Vermiform appendix (tissue), 1 donor: Measurements from ENCODE around the genes TAF8, MRPL2 and SRF.

GRCh38 chr6:41771113-41772003 lies 8.3 kb downstream of the FRS3 start:
- PRO-cap, result no peak

GRCh38 chr6:41784408-41785422 lies 2.8 kb upstream of the TOMM6 start:
- PRO-cap, result no peak

GRCh38 chr6:42030500-42031289 lies 19.6 kb upstream of the TAF8 start:
- PRO-cap, result no peak

- PRO-cap, result bidirectional peak, plus-strand start at chr6:42050562, minus-strand start at chr6:42050451; bidirectional peak, plus-strand start at chr6:42050928, minus-strand start at chr6:42050739
Observed at GRCh38 chr6:42049763-42051234, at the start of gene TAF8. TAF8 (plus strand) TSS chr6:42050524.

- PRO-cap, result no peak
Observed at GRCh38 chr6:42100556-42100798, 41.9 kb downstream of the C6orf132 start.

DNA sequence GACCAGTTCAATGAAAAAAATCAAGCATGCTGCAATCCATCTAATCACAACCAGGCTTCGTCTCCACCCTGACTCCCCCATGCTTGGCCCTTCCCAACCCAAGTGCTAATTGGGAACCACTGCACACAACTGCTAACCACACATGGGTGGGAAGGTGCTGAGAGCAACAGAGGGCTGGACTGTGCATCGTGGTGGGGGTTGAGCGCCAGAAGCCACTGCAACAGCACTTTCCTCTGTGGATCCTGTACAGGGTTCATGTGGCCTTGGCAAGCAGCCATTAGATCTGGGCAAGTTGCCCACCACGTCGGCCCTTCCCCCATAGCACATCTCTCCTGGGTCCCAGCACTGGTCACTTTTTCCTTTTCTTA lies 34.2 kb upstream of the MRPS10 start:
- PRO-cap, result no peak

GRCh38 chr6:42269564-42270084 lies 52.0 kb upstream of the MRPS10 start:
- PRO-cap, result no peak

GRCh38 chr6:42276009-42276602 lies 58.4 kb upstream of the MRPS10 start:
- PRO-cap, result no peak

GRCh38 chr6:42291872-42292587 lies 74.4 kb upstream of the MRPS10 start:
- PRO-cap, result bidirectional peak, plus-strand start at chr6:42292310, minus-strand start at chr6:42292154

DNA sequence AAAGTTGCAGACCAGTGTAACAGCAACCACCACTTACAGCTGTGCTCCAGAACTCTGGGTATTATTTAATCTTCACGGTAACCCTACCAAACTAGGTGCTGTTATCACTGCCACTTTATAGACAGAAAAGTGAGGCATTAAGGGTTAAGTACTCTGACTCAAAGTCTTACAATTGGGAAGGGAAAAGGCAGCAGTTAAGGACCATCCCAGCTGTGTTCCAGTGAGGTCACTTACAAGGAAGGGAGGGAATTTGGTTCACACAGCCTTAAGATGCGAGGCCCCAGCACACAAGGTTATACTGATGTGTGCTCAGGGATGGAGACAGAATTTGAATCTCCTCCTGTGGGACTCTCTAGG lies 46.7 kb downstream of the TRERF1 start:
- PRO-cap, result no peak

DNA sequence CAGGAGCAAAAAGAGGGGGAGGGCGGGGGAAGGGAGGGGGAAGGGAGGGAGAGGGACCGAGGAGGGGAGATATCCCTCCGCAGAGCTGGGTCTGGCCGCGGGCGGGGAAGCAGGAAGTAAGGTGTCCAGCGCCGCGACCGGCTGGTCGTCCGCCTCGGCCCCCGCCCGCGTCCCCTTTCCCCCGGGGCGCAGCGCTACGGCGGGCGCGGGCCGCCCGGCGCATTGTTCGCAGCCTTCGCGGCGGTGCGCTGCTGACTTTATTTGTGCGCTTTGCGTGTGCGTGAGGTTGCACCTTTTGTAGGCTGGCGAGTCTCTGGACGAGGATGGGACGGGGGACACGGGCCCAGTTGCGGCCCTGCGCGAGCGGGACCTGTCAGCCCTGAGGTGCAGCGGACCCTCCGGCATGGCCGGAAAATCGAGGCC lies 527 bp upstream of the TRERF1 start:
- PRO-cap, result unidirectional peak, plus-strand start at position 82 of the sequence; unidirectional peak, plus-strand start at position 119 of the sequence

GRCh38 chr6:42548027-42548561 lies 15.7 kb upstream of the UBR2 start:
- PRO-cap, result no peak

DNA sequence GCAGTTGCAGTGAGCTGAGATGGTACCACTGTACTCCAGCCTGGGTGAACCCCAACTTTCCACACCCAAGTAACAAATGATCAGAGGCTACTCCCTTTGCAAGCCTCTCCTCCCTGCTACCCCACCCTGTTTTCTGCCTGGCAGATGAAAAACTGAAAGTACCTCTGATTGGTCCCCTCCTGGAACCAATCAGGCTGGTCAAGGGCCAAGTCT lies 8.1 kb upstream of the UBR2 start:
- PRO-cap, result no peak

GRCh38 chr6:42744364-42744864 lies 1.5 kb downstream of the TBCC start:
- PRO-cap, result no peak

GRCh38 chr6:42784738-42785116 lies 2.9 kb downstream of the BICRAL start:
- PRO-cap, result no peak

DNA sequence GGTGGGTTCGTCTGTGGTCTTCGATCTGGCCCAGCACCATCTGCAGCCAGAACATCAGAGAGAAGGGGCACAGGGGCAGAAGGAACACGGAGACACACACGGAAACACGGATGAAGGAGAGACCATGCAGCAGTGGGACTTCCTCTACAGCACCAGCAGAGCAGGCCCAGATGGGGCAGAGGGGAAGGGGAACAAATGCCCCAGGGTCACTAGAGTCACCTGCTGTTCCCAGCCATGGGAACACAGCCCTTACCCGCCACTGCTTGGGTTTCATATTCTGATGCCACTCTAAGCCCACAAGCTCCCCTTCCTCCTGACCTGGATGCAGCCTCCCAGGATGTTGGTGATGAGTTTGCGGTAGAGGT lies 7.1 kb downstream of the CUL7 start:
- PRO-cap, result no peak

GRCh38 chr6:43059316-43059486 lies at the start of gene MRPL2:
MRPL2 (minus strand) TSS chr6:43059434.
- PRO-cap, result bidirectional peak, plus-strand start at chr6:43059631, minus-strand start at chr6:43059402

GRCh38 chr6:43061007-43061747 lies 1.7 kb downstream of the KLC4 start:
- PRO-cap, result no peak

DNA sequence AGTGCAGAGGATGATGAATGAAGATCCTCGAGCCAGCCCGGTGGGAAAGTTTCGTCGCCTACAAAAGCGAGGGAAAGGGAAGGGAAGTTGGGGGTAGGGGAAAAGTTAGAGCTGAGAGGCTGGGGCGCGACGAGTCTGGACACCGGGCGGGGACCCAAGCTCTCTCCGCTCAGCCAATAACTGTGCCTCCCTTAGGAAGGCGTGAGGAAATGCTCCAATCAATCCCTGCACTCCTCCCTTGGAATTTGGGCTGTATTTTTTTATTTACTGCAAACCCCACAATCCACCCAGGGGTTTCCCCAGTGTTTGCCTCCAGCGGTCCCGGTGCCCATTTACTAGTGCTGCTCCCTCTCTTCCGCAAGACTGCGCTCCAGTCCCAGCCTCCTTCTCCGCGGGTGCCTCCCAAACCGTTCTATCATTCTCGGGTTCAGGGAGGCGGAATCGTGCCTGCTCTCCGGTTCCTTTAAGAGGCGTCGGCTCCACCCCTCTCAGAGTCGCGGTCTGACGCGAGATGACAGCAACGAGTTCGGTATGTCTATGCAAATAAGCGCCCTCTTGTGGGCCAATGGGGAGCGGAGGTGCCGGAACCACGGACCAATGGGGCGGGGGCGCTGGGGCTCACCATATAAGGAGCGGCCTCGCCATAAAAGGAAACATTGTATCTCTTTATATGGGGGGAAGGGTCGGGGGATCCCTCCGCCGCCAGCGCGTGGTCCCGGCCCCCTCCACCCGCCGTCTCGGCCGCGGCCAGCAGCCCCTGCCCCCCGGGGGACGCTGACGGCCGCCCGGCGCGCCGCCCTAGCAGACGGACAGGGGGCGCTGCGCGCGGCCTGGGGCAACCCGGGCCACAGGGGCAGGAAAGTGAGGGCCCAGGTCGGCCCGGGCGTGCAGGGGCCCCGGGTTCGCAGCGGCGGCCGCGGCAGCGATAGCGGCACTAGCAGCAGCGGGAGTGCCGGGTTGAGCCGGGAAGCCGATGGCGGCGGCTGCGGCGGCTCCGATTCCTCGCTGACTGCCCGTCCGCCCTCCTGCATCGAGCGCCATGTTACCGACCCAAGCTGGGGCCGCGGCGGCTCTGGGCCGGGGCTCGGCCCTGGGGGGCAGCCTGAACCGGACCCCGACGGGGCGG lies at the start of gene SRF:
Gene SRF, plus strand, starts transcription at position 652 of the 1,126 bp plus-strand sequence.
- PRO-cap, result bidirectional peak, plus-strand start at position 302 of the sequence, minus-strand start at position 137 of the sequence; bidirectional peak, plus-strand start at position 699 of the sequence, minus-strand start at position 465 of the sequence

DNA sequence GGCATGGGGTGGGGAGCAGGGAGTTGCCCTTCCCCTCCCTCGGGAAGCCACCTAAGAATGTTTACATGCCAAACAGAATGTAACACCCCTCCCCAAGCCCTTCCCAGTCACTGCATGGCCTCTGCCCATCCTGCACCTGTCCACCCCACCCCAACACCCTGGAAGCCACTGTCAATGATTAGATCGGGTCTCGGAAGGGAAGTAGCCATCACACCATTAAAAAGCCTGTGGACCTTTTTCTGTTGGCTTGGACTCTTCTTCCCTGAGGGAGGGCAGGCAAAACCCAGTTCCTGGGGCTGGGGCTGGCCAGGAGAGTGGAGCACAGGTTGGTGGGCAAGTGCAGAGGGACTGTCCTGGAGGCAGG lies 10.1 kb upstream of the SLC22A7 start:
- PRO-cap, result no peak